ENCODE results near the genes SLC1A3 and CPLANE1.

GRCh38 chr5:36240722-36241725, 701 bp downstream of the NADK2 start:
- PRO-cap = unidirectional peak, plus-strand start at chr5:36241067; bidirectional peak, plus-strand start at chr5:36241352, minus-strand start at chr5:36241305

DNA sequence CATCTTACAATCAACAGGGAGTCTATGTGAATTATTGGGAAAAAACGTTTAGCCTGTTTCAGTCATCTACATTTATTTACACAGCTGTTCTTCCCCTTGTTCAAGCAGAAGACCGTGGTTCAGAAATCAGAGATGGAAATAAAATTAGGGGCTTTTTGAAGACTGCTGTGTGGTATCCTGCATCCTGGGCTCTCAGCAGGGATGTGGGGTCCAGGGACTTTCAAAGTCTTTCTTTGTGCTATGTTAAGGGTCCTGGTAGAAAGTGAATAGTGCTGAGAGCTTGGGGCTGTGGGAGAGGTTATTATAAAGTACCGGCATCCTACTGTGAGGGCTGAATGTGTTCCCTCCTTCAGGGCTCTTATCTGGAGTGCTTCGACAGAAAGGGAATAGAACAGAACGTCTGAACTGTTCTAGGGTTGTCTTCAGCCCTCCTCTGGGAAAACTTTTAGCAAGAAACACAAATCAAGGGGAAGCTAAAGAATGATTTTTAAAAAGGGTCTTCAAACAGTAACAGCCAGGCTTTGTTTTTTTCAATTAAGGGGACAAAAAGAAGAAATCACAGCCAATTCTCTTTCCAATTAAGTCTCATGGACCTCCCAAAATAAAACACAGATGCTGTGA, 15.8 kb upstream of the SLC1A3 start:
- PRO-cap = no peak

GRCh38 chr5:36606259-36607518, at the start of gene SLC1A3:
SLC1A3 (plus strand) TSS chr5:36606606.
- PRO-cap = bidirectional peak, plus-strand start at chr5:36606617, minus-strand start at chr5:36606478; unidirectional peak, plus-strand start at chr5:36607331

DNA sequence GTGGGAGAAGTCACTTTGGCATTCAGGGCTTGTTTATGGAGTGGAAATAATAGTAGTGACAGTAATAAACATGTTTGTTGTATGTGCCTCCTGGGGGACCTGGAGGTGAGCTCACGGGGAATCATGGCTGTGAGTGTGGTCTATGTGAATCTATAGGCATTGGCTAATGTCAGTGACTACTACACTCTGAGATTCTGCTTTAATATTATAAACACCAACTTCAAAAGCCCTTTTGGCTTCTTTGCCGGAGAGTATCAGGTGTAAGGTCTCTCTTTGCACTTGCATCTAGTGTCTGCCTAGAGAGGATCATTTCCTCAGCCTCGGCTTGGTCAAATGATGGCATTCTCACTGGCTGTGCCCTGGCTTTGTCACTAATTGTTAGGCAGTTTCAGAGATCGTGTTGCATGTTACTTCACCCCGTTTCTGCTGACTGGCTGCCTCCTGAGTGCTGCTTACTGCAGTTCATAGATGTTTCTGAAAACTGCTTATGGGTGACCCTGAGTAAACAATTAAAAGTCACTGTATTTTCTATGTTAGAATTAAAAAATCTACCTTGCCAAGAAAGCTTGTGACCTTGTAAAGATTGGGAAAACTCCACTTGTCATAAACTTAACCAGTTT, 48.7 kb downstream of the SLC1A3 start:
- PRO-cap = bidirectional peak, plus-strand start at position 429 of the sequence, minus-strand start at position 287 of the sequence

DNA sequence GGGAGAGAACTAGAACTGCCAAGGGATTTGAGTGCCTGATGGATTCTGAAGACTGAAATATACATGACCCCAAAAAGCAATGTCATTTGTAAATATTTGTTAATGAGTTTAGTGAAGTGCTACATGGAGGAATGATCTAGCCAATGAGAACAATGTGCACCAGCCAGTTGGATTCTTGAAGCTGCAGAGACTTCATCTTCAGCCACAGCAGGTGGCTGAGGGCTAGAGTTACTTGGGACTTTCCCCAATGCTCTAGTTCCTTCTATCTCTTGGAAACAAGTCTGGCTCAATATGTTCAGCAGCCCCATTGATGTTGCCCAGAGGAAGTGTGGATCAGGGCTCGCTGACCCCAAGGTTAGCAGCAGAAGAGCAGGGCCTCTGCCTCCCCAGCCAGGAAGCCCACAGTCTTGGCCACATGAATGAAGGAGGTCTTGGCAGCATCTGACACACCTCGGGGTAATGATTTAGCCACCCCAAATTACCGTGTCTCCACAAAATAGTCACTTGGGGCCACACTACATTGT, 117.5 kb downstream of the SLC1A3 start:
- PRO-cap = unidirectional peak, plus-strand start at position 166 of the sequence; unidirectional peak, plus-strand start at position 320 of the sequence

DNA sequence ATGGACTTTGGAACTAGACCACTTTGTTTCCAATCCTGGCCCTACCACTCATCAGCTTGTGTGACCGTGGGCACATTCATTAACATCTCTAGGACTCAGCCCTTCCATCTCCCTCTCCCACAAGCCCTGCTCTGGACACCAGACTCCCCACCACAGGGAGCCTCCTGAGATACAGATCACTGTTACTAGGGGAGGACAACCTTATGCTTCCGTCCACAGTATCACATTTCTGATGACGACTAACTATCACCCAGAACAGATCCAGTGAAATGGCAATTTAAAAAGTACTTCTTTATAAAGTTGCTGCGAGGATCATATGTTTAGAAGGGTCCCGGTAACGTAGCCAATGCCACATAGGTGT, 132.5 kb upstream of the NIPBL start:
- PRO-cap = no peak

DNA sequence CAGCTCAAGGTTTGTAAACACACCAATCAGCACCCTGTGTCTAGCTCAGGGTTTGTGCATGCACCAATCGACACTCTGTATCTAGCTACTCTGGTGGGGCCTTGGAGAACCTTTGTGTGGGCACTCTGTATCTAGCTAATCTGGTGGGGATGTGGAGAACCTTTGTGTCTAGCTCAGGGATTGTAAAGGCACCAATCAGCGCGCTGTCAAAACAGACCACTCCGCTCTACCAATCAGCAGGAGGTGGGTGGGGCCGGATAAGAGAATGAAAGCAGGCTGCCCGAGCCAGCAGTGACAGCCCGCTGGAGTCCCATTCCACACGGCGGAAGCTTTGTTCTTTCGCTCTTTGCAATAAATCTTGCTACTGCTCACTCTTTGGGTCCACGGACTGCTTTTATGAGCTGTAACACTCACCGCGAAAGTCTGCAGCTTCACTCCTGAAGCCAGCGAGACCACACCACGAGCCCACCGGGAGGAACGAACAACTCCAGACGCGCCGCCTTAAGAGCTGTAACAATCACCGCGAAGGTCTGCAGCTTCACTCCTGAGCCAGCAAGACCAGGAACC, 93.4 kb upstream of the NIPBL start:
- PRO-cap = no peak

DNA sequence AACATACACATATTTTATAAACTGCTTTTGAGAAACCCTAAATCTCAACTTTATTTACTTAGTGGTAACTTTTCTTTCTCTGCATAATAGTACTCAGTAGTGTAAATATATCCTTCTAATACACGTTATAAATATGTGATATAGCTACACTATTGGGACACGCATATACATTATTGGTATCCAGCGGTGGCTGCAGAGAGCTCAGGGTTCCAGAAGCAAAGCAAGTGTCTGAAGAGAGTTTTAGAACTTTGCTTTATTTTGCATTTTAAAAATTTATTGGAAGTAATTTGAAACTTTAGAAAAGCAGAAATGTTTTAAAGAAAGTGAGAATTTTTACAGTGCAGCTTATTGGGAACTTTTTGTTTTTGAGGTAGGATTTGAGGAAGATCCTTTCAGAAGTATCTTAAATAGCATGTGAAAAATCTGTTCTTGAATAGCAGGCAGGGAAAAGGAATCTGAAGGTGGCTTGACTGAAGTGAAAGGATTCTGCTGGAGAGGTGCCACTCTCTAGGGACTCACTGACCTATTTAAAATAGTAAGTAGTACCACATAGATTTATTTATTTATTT, 68.9 kb downstream of the NIPBL start:
- PRO-cap = no peak

DNA sequence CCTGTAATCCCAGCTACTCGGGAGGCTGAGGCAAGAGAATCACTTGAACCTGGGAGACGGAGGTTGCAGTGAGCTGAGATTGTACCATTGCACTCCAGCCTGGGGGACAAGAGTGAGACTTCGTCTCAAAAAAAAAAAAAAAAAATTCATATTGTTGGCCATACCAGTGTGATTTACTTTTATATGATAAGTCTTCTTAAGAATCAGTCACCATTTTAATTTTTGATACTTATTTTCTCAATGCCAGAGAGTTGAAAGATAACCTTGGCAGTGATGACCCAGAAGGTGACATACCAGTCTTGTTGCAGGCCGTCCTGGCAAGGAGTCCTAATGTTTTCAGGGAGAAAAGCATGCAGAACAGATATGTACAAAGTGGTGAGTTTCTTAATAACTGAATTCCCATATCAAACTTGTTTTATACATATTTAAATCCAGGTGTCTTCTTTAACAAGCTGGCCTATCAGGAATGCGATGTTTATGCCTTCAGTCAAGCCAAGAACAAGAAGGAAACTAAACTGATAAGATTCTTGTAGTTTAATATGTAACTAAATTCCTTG, 81.4 kb downstream of the NIPBL start:
- PRO-cap = no peak

DNA sequence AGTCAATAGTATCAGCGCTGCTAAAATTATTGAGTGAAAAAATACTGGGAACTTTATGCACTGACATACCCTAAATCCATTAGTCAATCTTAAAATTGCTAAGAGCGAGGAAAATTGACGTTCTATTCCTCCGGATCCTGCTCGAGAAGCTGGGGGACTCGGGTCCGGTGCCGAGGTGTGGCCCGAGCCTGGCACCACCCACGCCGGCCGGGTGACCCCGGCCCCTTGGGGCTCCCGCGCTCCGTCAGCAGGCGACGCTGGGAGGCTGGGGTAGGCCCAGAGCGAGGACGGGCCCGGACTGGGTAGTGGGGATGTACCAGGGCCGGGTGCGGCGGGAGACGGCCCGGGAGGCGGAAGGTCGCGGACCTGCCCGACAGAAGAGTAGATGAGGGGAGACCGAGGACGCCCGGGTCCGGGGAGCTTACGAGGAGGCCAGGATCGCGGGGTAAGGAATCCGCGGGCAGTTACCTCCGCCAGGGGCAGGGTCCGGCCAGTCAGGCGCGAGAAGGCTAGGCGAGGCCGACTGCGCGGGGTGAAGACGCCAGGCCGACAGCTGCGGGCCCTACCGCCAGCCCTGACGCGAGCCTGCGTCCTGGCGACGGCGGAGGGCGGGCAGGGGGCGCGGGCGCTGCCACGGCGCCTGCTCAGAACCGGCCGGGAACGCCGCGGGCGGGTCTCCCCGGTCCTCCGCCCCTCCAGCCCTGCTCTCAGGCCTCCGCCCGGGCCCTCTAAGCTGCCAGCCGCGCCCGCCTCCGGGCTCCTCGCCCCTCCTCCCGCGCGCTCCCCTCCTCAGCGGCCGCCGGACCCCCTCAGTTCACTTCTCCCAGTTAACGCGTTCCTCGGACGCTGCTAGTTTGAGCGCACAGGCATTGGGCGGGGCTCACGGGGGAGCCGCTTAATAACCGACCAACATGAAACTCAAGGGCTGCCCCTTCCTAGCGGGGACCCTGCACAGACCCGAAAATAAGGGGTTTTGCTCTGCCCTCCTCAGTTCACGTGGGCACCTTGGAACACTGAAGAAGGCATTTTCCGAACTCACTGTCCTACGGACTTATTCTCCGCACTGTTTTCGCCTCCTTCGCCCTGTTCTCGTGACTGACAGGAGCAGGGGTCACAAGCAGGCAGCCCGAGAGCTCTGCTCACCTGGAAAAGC, at the start of gene CPLANE1:
Gene CPLANE1 (minus strand): TSS at position 600 of the 1,153 bp plus-strand sequence.
- PRO-cap = unidirectional peak, plus-strand start at position 250 of the sequence; unidirectional peak, plus-strand start at position 279 of the sequence; unidirectional peak, plus-strand start at position 305 of the sequence; bidirectional peak, plus-strand start at position 647 of the sequence, minus-strand start at position 555 of the sequence; bidirectional peak, plus-strand start at position 731 of the sequence, minus-strand start at position 703 of the sequence; unidirectional peak, minus-strand start at position 829 of the sequence

DNA sequence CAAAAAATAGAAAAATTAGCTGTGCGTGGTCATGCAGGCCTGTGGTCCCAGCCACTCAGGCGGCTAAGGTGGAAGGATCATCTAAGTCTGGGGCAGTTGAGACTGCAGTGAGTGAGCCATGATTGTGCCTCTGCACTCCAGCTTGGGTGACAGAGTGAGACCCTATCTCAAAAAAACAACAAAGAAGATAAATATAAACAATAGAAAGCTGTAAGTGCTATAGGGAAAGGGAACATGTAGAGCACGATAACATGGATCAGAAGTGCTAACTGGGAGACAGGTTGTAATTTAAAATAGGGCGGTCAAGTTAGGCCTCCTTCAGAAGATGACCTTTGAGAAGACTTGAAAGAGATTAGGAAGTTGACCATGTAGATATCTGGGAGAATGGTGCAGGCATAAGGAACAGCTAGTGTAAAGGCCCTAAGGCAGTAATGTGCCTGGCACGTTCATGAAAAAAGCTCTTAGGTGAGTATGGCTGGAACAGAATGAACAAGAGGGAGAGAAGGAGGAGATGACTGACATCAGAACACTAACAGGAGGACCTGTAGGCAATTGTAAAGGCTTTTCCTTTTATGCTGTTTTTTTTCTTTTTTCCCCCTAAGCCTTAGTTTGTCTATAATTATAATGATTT, 46.1 kb downstream of the WDR70 start:
- PRO-cap = no peak

- PRO-cap = no peak
Observed at GRCh38 chr5:37838881-37839386, 907 bp downstream of the GDNF start.

DNA sequence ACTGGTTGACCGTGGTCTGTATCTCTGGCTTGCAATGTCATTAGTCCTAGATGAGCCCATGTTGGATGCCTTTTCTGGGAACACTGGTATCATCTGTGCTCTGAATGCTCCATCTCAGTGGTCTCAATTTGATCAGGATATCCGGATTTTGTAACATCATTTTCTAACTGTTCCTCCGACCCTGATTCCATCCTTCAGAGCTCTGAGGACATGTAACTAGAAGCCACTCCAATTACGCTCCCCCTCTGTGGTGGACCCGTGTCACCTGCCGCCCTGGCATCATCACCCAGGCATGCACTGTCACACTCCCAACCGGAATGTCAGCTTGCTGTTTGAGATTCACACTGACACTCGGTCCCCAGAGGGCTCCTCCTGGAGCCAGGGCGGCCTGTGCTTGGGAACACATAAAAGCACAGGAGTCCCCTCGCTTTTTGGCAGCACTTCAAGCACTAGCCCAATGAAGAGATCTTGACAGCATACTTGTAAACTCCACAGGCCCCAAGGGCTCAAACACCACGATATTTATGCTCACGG, 91.0 kb upstream of the EGFLAM start:
- PRO-cap = no peak

- PRO-cap = bidirectional peak, plus-strand start at chr5:38466720, minus-strand start at chr5:38466467
Observed at GRCh38 chr5:38466039-38467234, 90.0 kb downstream of the LIFR start.

- PRO-cap = no peak
Observed at GRCh38 chr5:38639360-38639983, 83.0 kb upstream of the LIFR start.

DNA sequence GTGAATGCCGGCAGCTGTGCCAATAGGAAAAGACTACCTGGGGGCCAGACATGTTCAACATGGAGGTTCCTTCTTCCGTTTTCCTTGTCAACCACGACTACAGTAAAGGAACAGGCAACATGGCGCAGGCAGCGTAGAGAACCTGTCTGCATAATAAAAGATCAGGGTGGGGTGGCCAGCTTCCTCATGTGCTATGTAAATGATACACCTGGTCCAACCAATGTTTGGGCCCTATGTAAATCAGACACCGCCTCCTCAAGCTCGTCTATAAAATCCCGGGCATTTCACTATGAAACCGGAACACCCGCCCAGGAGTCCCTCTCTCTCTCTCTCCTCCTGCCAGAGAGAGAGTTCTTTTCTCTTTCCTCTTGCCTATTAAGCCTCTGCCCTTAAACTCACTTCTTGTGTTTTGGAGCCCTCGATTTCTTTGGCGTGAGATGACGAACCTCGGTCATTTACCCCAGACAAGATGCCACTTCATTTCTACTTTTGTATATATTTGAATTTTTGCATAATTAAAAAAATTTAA, 103.9 kb upstream of the LIFR start:
- PRO-cap = no peak

DNA sequence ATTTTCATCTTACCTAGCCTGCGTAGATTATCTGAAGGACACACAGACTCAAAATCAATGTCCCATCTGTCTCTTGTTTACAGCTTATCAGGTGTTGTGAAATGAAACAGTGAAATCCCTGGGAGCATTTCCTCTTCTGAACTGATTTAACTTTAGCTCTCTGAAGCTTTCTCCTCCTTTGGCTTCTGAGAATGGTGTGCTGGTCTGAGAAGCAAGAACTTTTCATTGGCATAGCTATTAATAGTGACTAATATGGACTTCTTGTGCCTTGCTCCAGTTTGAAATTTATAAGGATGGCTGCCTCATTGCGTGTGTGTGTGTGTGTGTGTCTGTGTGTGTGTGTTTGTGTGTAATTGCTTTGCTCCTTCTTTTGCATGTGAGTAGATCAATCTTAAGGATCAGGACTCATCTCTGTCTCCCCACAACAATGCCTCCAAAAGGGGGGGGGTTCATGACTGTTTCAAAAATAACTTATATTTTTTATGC, 126.7 kb upstream of the OSMR start:
- PRO-cap = no peak

DNA sequence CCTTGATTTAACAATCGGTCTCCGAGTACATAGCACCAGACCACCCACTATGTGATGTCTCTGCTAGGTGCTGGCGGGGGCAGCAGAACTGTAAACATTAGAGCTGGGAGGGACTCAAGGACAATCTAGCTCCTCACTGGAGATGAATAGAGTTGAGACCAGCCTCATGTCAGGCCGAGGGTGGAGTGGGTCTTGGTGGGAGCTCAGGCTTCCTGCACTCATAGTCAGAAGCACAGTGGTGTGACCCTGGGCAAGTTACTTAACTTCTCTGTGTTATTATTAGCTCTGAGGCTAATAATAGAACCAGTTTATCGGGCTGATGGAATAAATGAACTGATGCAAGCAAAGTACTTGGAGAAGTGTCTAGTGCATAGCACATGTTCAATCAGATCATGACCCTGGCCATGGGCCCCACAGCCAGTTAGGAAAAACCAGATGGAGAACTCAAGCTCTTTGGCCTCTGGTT, 45.4 kb upstream of the OSMR start:
- PRO-cap = no peak

DNA sequence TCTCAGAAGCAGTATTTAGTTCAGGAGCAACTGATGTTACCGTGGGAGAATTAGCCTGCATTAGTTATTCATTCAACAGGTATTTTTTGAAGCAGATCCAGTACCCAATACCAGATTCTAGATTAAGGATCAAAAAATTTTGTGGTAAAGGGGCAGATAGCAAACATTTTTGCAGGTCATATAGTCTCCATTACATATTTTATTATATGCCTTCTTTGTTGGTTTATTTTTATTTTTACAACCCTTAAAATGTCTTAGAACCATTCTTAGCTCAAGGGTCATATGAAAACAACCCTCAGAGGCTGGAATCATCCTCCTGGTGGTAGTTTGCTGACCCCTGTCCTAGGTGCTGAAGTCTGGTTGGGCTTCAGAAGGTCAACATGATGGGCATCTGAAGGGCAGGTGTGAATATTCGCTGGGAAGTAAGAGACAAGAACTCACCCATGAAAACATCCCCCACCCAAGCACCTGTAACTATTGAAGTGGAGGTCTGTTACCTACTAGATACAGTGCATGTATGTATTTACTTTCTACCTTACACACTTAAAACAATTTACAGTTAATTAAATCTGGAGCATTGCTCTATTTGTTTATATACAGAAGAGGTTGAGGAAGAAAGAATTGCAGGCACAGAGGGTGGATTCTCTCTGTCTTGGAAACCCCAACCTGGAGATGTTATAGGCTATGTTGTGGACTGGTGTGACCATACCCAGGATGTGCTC, 75.4 kb downstream of the OSMR start:
- PRO-cap = no peak

- PRO-cap = no peak
Observed at GRCh38 chr5:38938082-38938540, 92.3 kb downstream of the OSMR start.